Stomach (tissue), 7 donors: ENCODE measurements around a stretch of chr6.

GRCh38 chr6:111075993-111076518 is 11.2 kb upstream of the SLC16A10 start:
- PRO-cap = no peak
- RAMPAGE, long total RNA, 5 experiments = no peak in any of the 5 experiments
- RRBS = no CpG with 5 or more reads among the region's 4 CpGs

DNA sequence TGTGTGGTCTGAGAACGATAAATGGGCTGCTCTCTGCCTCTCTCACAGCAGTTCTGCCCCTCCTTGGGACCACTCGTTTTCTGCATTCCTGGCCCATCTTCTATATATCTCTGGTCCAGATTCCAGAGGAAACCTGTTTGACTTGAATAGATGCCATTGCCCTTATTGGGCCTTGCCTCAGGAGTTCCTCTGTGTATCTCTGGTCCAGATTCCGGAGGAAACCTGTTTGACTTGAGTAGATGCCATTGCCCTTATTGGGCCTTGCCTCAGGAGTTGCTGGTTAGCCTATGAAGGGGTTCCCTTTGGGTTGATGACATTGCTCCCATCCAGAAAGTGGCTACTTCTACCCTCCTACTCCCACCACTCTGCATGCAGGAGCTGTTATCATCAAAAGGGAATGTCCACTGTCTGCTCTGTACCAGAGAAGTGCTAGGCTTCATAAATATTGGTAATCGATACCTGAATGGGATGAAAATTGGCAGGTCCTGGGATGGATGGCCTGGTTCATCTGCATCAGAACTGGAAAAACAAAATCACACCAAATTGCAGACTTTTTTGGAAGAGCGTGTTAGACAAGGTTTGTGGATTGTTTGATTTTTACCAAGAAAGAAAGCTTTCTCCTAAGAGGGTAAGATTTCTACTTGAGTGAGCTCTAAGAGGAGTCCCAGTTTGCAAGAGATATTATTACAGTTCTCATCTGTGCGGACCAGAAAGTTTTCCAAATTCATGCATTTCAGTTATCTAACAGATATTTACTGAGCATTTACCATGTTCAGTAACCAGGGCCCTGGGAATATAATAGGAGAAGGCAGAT is 17.8 kb downstream of the MFSD4B start:
- PRO-cap = no peak
- RAMPAGE, long total RNA, 5 experiments = start-site peak on the plus strand in 4 of 5 experiments, centred at positions 228 to 554 of the sequence, 5 to 29 reads per replicate
- RRBS = no CpG with 5 or more reads among the region's 6 CpGs

- PRO-cap = no peak
- RAMPAGE, long total RNA, 5 experiments = start-site peak on the plus strand in 1 of 5 experiments, at chr6:111290932-111291205 at its widest, 5 reads per replicate
- RRBS = no CpG with 5 or more reads among the region's 5 CpGs
Observed at GRCh38 chr6:111291002-111291547, 31.9 kb downstream of the MFSD4B start.

- PRO-cap = no peak
- RAMPAGE, long total RNA, 5 experiments = start-site peak on the minus strand in 3 of 5 experiments, at chr6:111372615-111373413 at its widest, 17 to 48 reads per replicate
- RRBS = no CpG with 5 or more reads among the region's 5 CpGs
Observed at GRCh38 chr6:111372508-111373519, 110.2 kb downstream of the REV3L start.

- PRO-cap = no peak
- RAMPAGE, long total RNA, 5 experiments = start-site peak on the plus strand in 1 of 5 experiments, at chr6:111528534-111528995 at its widest, 5 to 6 reads per replicate
- RRBS = no CpG with 5 or more reads among the region's 5 CpGs
Observed at GRCh38 chr6:111528378-111529100, 45.5 kb upstream of the REV3L start.

DNA sequence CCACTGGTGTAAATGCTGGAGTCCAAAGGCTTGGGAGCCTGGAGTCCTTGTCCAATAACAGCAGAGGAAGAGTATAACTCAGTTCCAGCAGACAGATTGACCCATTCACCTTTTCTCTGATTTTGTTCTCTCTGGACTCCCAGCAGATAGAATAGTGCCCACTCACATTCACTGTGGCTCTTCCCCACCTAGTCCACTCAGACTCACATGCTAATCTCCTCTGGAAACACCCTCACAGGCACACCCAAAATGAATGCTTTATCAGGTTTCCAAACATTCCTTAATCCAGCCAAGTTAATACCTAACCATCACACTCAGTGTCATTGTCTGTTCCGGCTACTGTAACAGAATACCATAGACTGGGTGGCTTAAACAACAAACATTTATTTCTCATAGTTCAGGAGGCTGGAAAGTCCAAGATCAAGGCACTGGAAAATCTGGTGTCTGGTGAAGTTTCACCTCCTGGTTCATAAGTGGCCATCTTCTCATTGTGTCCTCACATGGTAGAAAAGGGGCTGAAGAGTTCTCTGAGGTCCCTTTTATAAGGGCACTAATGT is 5.1 kb upstream of the TRAF3IP2 start:
- PRO-cap = no peak
- RAMPAGE, long total RNA, 5 experiments = no peak in any of the 5 experiments
- RRBS = no CpG with 5 or more reads among the region's 1 CpG

DNA sequence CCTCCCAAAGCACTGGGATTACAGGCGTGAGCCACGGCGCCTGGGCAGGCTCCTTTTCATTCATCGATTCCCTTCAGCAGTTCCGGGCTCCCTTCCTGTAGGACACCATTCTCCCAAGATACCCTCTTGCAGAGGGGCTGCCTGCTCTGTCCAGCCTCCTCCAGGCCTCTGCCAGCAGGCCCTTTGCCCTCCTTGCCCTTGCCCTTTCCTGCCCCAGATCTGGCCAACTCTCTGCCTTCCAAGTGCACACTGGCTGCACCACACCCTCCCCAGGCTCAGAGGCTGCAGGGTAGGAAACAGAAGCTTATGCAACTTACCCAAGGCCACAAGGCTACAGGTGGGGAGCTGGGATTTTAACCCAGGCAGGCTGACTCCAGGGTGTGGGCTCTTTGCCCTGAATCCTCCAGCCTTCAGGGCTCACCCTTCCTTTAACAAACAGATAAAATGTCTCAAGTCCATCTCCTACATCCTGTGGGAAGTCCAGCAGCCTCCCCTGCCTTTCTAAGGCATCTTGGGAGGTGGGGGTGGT is 14.4 kb upstream of the TRAF3IP2 start:
- PRO-cap = no peak
- RAMPAGE, long total RNA, 5 experiments = no peak in any of the 5 experiments
- RRBS = no CpG with 5 or more reads among the region's 5 CpGs

DNA sequence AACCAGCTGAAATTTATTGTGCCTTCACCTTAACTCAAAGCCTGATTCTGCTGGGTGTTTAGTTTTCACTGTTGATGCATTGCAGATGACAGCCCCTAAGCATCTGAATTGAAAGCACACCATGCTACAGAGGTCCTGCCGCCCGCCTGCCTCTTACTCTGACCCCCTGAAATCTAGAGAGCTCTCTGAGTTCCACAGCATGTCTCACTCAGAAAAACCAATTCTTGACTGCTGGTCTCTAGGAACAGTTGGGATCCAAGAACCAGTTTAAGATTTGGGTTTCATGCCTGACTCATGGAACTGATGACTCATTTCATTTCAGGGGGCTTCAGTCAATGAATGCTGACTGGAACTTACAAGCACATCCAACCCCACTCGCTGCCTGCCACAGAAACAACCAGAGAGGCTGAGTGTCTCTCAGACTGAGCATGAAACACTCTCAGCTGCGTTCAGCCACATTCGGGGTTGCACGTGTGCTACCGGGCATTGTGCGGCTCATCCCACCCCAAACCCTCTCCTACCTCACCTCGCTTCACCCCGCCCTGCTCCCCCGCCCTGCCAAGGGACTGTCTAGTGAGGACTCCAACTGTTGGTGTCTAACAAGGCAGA is 19.9 kb upstream of the TRAF3IP2 start:
- PRO-cap = no peak
- RAMPAGE, long total RNA, 5 experiments = no peak in any of the 5 experiments
- RRBS = no CpG with 5 or more reads among the region's 11 CpGs

DNA sequence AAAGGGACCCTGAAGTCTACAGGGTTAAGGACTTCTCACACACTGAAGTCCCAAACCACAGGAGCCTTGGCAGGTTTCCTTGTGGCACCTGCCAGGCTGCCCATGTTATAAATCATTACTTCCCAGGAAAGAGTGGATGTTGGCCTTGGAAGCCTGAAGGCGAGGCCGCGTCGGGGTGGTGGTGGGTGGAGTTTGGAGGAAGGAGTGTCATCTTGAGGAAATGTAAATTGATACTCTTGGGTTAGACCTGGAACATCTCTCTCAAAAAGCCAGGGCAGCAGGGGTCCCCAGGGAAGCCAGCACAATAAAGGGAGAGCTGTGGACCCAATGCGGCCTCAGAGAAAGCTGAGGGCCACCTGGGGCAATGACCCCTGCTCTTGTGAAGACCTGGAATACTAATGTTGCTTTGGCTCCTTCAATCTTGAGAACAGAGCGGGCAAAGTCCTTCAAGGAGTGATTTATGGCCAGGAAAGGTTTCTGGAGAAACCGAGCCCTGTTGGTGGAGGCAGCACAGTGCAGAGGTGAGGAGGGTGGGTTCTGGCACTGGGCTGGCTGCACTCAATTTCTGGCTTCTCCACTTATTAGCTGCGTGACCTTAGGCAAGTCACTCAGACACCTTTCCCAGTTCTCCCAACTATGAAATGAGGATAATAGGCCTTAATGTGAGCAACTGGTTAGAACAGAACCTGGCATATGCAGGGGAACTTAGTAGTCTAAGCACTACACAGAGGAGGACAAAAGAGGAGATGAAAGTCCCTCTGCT is 26.4 kb upstream of the TRAF3IP2 start:
- PRO-cap = no peak
- RAMPAGE, long total RNA, 5 experiments = no peak in any of the 5 experiments
- RRBS = no CpG with 5 or more reads among the region's 8 CpGs

GRCh38 chr6:111676313-111676759 is 70.7 kb upstream of the TRAF3IP2 start:
- PRO-cap = no peak
- RAMPAGE, long total RNA, 5 experiments = no peak in any of the 5 experiments
- RRBS = no CpG with 5 or more reads among the region's 2 CpGs

GRCh38 chr6:111846357-111846738 is 26.9 kb downstream of the FYN start:
- PRO-cap = no peak
- RAMPAGE, long total RNA, 5 experiments = no peak in any of the 5 experiments
- RRBS = no CpG with 5 or more reads among the region's 2 CpGs

- PRO-cap = no peak
- RAMPAGE, long total RNA, 5 experiments = start-site peak on the minus strand in 2 of 5 experiments, at chr6:111859097-111859500 at its widest, 6 to 15 reads per replicate
- RRBS = no CpG with 5 or more reads among the region's 3 CpGs
Observed at GRCh38 chr6:111859211-111859661, 14.0 kb downstream of the FYN start.

- PRO-cap = no peak
- RAMPAGE, long total RNA, 5 experiments = no peak in any of the 5 experiments
- RRBS = no CpG with 5 or more reads among the region's 4 CpGs
Observed at GRCh38 chr6:111860170-111860652, 13.0 kb downstream of the FYN start.

GRCh38 chr6:111870642-111871095 is 2.6 kb downstream of the FYN start:
- PRO-cap = no peak
- RAMPAGE, long total RNA, 5 experiments = no peak in any of the 5 experiments
- RRBS = no CpG with 5 or more reads among the region's 6 CpGs

DNA sequence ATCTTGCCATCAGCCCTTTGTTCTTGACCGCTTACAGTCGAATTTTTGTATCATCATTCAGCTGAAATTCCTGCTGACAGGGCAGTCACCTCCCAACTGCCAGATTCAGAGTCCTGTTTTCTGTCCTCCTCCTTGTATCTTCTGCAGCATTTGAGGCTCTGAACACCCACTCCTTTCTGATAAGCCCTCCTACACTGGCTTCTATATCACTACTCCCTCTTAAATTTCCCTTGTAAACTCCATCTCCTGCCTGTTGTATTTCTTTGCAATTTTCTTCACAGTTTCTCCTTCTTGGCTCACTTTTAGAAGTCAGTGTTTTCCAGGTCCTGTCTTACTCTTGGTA is 77.7 kb upstream of the CCN6 start:
- PRO-cap = no peak
- RAMPAGE, long total RNA, 5 experiments = no peak in any of the 5 experiments
- RRBS = no CpG with 5 or more reads among the region's 2 CpGs

DNA sequence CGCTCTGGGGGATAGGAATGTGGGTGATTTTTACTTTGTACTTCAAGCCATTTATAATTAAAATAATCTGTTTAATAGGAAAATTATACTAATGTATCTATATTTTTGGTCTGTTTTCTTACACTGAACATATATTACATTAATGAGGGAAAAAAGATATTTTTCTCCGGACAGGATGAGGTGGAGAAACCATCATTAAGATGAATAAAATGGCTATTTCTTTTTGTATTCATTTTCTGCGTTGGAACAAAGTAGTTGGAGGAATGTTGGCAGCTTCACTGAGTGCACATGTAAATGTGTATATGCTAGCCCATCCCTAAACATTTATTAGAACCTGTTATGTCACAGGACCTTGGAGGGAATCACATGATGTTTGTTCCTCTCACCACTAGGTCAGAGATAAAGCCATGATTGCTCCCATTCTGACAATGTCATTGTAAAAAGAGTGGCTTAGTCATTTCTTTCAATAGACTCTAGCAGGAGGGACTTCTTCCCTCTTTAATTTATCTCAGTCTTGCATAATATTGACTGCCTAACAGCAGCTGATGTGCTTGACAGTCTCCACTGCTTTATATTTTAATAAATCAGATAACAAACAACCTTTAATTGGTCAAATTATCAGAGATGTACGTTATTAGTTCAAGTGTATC is 39.8 kb downstream of the LAMA4 start:
- PRO-cap = no peak
- RAMPAGE, long total RNA, 5 experiments = no peak in any of the 5 experiments
- RRBS = no CpG with 5 or more reads among the region's 4 CpGs

DNA sequence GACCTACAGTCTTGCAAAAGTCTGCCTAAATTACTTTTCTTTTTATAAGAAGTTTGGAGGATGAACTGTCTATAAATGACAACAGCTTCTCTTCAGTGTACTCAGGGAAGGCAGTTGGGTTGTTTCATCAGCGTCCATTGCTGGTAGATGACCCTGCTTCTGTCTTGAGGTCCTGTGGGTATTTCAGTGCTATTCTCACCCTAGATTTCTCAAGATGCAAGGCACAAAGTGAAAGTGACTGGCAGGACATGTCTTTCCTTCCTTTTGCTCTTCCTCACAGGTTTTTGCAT is 30.9 kb downstream of the LAMA4 start:
- PRO-cap = no peak
- RAMPAGE, long total RNA, 5 experiments = no peak in any of the 5 experiments
- RRBS = no CpG with 5 or more reads among the region's 1 CpG

- PRO-cap = no peak
- RAMPAGE, long total RNA, 5 experiments = no peak in any of the 5 experiments
- RRBS = no CpG with 5 or more reads among the region's 1 CpG
Observed at GRCh38 chr6:112233719-112234102, 20.7 kb downstream of the LAMA4 start.

- PRO-cap = no peak
- RAMPAGE, long total RNA, 5 experiments = no peak in any of the 5 experiments
- RRBS = no CpG with 5 or more reads among the region's 4 CpGs
Observed at GRCh38 chr6:112956642-112957310, 609.6 kb downstream of the RFPL4B start.

DNA sequence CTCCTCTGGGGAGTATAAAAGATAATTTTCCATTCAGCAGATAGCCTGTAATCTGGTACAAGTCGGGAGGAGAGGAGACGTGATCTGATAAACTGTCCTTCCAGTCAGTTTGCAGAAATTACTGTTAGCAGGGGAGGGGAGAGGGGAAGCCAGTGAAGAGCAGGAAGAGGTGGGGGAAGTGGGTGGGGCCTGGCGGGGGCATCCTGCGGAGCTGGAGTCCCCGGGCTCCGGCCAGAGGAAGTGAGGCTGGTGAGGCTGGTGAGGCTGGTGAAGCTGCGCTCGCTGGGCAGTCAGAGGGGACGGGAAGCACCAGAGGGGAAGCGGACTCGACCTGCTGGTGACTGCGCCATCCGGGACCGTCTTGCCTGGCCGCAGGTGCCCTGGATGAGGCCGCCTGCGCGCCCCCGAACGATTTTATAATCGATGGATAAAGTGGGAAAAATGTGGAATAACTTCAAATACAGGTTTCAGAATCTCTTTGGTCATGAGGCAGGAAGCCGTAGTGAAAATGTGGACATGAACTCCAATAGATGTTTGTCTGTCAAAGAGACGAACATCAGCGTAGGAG is 635.3 kb upstream of the MARCKS start:
- PRO-cap = no peak
- RAMPAGE, long total RNA, 5 experiments = no peak in any of the 5 experiments
- RRBS = no CpG with 5 or more reads among the region's 24 CpGs